ENCODE results near the genes EXOSC5, CEACAM7, CEACAM5, DMRTC2 and CD79A.

- PRO-cap, 4 experiments = no peak in any of the 4 experiments
- RAMPAGE, long total RNA, 4 experiments = no peak in any of the 4 experiments
These were observed 13.7 kb downstream of the CYP2F1 start for GRCh38 chr19:41128070-41128238.

- PRO-cap, 4 experiments = no peak in any of the 4 experiments
- RAMPAGE, long total RNA, 4 experiments = no peak in any of the 4 experiments
These were observed 9.4 kb downstream of the HNRNPUL1 start for GRCh38 chr19:41273393-41274160.

DNA sequence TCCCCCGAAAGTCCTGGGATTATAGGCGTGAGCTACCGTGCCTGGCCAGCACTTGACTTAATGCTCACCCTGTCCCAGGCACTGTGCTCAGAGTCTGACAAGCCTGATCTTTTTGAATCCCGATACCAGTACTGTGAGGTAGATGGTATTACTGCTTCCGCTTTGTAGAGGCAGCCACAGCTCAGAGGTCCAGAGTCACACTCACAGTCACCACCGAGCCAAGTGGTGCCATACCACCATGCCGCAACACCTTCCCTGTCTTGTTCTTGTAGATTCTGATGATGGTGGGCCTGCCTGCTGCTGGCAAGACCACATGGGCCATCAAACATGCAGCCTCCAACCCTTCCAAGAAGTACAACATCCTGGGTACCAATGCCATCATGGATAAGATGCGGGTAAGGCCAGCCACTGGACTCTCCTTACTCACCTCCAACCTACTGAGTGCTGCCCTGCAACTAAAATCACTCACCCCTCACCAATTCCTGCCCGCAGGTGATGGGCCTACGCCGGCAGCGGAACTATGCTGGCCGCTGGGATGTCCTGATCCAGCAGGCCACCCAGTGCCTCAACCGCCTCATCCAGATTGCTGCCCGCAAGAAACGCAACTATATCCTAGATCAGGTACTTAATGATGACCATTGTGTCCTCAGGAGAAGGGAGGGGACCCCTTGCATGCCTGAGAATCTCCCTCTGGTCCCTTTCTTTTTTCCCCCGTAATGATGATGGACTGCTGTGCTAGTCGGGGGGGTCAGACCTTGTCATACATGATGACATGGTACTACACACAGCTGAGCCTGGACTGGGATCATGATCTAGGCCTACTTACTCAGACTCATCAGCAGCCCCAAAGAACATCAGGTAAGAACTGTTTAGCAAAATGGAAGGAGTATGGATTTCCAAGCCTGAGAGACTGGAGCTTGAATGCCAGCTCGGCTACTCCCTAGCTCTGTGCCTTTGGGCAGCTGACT lies 15.6 kb upstream of the CCDC97 start:
- PRO-cap, 4 experiments = peak in 1 of 4 experiments; most common minus-strand start position 354 of the sequence (in 1)
- RAMPAGE, long total RNA, 4 experiments = no peak in any of the 4 experiments

DNA sequence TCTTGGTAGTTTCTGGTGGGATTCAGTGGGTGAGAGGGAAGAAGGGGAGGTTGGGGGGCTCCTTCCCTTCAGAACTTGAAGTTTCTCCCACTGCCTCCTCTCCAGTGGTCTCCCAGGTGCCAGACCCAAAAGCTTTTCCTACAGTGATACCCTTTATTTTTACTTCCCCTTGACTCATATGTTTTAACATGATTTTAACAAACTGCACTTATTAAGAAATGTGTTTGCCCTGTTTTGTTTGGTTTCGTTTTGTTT lies 2.7 kb upstream of the CCDC97 start:
- PRO-cap, 4 experiments = no peak in any of the 4 experiments
- RAMPAGE, long total RNA, 4 experiments = no peak in any of the 4 experiments

- PRO-cap, 4 experiments = no peak in any of the 4 experiments
- RAMPAGE, long total RNA, 4 experiments = no peak in any of the 4 experiments
These were observed 9.6 kb downstream of the CCDC97 start for GRCh38 chr19:41319177-41320276.

DNA sequence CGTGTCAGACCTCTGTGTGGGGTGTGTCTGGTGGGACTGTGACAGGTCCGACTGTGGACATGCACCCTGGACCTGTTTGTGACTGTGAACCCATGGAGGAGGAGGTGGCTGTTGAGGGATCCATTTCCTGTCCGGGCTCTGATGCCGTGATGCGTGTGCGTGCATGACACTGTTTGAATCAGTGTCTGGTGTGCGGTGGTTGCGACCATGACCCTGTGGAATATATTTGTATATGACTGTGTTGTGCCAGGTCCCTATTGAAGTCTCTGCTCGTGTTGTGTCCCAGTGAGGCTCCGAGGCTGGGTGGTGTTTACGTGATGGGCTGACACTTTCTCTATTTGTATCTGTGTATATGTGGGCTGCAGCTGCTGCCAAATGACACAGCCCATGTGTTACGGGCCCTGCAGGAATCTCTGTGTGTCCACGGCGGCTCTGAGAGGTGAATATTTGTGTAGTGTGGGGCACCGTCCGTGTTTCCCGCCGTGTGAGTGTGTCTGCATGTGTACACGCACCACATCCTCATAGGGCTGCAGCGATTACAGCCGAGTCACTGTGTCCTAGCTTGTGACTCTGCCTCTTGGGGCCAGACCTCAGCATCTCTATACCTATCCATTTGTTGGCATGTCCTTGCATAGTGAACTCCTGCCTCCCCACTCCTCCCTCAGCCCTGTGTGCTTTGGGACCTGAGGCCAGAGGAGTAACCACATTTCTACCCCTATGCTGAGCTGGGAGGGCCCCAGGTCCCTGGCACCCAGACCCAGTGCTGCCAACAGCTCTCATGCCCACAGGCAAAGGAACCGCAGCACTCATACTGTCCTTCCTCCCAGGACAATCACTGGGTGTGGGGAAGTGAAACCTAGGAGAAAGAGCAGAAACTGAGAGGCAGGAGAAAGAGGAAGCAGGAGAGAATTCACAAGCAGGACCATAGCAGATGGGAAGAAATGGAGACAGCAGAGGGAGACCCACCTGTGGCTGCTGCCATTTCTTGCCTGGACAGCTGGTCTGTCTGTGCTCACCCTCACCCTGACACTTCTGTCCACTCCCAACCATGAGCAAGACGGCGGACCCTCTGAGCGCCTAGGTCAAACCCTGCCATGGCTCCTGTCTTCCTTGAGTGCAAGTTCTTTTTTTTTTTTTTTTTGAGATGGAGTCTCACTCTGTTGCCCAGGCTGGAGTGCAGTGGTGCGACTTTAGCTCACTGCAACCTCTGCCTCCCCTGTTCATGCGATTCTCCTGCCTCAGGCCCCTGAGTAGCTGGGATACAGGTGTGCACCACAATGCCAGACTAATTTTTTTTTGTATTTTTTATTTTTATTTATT lies 18.7 kb downstream of the CCDC97 start:
- PRO-cap, 4 experiments = peak in 2 of 4 experiments; most common plus-strand start position 172 of the sequence (in 1)
- RAMPAGE, long total RNA, 4 experiments = no peak in any of the 4 experiments

DNA sequence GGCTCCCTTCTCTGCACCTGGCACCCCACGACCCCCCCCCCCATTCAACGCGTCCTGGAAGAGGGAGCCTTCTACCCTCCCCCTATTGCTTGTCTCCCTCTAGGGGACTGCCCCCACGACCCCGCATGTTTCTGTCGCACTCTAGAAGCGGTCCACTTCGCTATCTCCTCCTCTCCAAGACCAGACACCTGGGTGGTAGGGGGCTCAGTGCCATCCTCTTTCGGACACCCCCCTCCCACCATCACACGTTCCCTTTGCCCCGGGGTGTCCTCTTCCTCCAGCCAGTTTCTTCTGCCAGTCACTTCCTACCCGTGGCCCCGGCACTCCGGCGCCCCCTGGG lies 1.4 kb downstream of the TGFB1 start:
- PRO-cap, 4 experiments = peak in 1 of 4 experiments; most common plus-strand start position 301 of the sequence (in 1); most common minus-strand start position 293 of the sequence (in 1)
- RAMPAGE, long total RNA, 4 experiments = no peak in any of the 4 experiments

GRCh38 chr19:41357225-41357863 lies 3.6 kb upstream of the TGFB1 start:
- PRO-cap, 4 experiments = no peak in any of the 4 experiments
- RAMPAGE, long total RNA, 4 experiments = no peak in any of the 4 experiments

GRCh38 chr19:41397022-41398068 lies at the start of gene EXOSC5:
TSS of gene EXOSC5 (minus strand) at chr19:41397359.
- PRO-cap, 4 experiments = peak in 4 of 4 experiments; most common plus-strand start chr19:41397839 (in 3); most common minus-strand start chr19:41397336 (in 2)
- RAMPAGE, long total RNA, 4 experiments = start-site peak on the plus strand in 3 of 4 experiments, at chr19:41397791-41397827 at its widest, 41 to 372 reads per replicate; start-site peak on the minus strand in 3 of 4 experiments, at chr19:41397334-41397359 at its widest, 21 to 54 reads per replicate

GRCh38 chr19:41426905-41427256 lies 293 bp downstream of the B3GNT8 start:
- PRO-cap, 4 experiments = no peak in any of the 4 experiments
- RAMPAGE, long total RNA, 4 experiments = no peak in any of the 4 experiments

DNA sequence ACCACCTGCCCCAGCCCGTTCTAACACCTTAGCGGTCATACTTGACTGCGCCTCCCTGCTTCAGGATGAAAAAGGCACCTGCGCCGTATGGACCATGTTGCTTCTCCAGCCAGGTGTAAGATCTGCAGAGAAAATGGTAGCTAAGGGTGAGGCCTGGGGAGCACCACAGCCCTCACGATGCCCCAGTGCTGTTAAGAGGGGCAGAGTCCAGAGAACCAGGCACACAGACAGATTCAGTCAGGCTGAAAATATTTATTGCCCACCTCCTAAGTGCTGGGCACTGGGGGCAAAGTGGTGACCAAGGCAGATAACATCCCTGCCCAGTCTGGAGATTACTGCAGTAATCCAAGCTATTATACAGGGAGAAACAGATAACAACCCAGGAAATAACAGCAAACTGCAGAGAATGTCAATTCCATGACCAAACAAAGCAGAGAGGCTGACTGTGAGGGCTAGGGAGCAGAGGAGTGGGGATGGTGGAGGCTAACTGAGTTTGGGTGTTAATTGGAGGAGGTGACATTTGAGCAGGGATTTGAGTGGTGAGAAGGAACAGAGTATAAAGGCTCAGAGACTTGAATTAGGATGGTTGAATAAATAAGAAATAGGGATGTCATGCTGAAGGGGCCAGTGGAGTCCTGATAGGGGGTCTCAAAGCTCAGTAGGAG lies 3.2 kb downstream of the DMAC2 start:
- PRO-cap, 4 experiments = no peak in any of the 4 experiments
- RAMPAGE, long total RNA, 4 experiments = no peak in any of the 4 experiments

- PRO-cap, 4 experiments = peak in 1 of 4 experiments; most common minus-strand start chr19:41480335 (in 1)
- RAMPAGE, long total RNA, 4 experiments = no peak in any of the 4 experiments
These were observed 37.4 kb downstream of the ERICH4 start for GRCh38 chr19:41480203-41480831.

GRCh38 chr19:41500495-41501088 lies 57.6 kb downstream of the ERICH4 start:
- PRO-cap, 4 experiments = peak in 4 of 4 experiments; most common plus-strand start chr19:41500736 (in 3); most common minus-strand start chr19:41500644 (in 4)
- RAMPAGE, long total RNA, 4 experiments = start-site peak on the minus strand in 4 of 4 experiments, at chr19:41500614-41500686 at its widest, 28 to 219 reads per replicate

DNA sequence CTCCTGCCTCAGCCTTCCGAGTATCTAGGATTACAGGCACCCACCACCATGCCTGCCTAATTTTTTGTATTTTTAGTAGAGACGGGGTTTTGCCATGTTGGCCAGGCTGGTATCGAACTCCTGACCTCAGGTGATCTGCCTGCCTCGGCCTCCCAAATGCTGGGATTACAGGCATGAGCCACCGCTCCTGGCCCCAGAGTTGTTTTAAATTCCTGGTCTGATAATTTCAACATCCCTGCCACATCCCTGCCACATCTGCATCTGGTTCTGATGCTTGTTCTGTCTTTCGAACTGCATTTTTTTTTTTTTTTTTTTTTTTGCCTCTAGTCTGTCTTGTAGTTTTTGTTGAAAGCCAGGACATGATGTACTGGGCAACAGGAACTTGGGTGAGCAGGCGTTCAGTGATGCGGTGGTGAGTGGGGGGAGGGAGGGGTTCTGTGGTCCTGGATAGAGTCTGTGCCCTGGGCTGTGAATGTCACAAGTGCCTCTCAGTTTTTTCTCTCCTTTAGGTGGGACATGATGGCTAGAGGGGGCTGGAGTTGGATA lies 3.7 kb downstream of the CEACAM4 start:
- PRO-cap, 4 experiments = peak in 3 of 4 experiments; most common plus-strand start position 453 of the sequence (in 2); most common minus-strand start position 255 of the sequence (in 1)
- RAMPAGE, long total RNA, 4 experiments = no peak in any of the 4 experiments

DNA sequence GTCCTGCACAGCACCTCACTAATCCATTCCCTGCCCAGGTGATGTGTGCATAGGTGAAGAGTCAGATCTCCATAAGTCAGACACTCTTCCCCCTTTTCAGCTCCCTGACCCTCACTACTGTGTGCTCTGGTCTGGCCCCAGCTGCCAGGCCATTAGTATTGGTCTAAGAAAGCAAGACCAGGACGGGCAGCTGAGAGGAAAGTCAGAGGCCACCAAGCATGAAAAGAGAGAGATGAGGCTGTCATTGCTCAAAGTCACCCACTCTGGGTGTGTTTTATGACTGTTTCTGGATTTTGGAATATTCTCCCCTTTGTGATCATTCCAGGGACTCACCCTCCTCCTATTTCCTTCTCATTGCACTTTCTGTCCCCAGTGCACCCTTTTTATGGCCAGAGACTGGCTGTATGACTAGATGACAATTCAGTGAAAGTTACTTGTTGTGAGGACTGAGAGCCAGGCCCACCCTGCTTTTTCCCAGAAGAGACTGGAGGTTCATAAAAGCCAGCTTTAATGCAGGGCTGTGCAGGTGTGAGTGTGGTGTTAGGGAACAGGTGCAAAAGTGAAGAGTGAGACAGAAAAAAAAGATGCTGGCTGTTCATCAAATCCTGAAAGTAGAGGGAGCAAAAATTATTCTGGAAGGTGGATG lies 17.4 kb downstream of the CEACAM7 start:
- PRO-cap, 4 experiments = no peak in any of the 4 experiments
- RAMPAGE, long total RNA, 4 experiments = no peak in any of the 4 experiments

DNA sequence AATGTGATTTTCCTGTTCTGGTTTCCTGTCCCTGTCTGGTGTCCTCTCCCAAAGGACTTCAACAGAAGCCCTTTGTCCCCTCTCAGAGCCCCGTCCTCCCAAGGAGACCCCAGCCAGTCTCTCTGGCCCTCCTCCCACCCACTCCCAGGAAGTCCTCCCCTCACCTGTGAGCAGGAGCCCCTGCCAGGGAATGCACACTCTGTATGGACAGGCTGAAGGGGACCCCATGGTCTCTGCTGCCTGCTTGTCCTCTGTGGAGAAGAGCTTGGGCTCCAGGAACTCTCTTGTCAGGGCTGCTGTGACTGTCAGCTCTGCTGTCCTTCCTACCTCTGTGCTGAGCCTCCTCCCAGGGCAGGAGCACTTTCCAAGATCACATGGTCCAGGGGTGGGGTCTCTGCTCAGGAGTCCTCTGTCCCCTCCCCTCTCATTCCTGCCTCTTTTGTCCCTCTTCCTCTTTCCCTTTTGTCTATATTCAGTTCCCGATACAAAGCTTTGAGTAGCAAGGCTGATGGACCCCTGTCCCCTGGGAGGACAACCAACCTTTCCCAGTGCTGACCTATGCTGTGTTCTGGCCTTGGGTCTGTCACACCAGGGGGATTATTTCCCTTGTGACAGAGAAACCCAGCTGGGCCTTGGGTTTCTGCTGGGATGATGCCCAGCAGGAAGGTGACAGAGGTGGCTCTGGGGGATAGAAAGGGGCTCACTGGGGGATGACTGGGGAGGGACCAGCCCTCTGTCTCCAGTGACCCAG lies at the start of gene CEACAM7:
CEACAM7 (minus strand) TSS at position 333 of the 751 bp plus-strand sequence.
- PRO-cap, 4 experiments = no peak in any of the 4 experiments
- RAMPAGE, long total RNA, 4 experiments = no peak in any of the 4 experiments

DNA sequence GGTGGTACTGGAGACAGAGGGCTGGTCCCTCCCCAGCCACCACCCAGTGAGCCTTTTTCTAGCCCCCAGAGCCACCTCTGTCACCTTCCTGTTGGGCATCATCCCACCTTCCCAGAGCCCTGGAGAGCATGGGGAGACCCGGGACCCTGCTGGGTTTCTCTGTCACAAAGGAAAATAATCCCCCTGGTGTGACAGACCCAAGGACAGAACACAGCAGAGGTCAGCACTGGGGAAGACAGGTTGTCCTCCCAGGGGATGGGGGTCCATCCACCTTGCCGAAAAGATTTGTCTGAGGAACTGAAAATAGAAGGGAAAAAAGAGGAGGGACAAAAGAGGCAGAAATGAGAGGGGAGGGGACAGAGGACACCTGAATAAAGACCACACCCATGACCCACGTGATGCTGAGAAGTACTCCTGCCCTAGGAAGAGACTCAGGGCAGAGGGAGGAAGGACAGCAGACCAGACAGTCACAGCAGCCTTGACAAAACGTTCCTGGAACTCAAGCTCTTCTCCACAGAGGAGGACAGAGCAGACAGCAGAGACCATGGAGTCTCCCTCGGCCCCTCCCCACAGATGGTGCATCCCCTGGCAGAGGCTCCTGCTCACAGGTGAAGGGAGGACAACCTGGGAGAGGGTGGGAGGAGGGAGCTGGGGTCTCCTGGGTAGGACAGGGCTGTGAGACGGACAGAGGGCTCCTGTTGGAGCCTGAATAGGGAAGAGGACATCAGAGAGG lies at the start of gene CEACAM5:
CEACAM5 (plus strand) TSS at position 439 of the 733 bp plus-strand sequence.
- PRO-cap, 4 experiments = no peak in any of the 4 experiments
- RAMPAGE, long total RNA, 4 experiments = no peak in any of the 4 experiments

DNA sequence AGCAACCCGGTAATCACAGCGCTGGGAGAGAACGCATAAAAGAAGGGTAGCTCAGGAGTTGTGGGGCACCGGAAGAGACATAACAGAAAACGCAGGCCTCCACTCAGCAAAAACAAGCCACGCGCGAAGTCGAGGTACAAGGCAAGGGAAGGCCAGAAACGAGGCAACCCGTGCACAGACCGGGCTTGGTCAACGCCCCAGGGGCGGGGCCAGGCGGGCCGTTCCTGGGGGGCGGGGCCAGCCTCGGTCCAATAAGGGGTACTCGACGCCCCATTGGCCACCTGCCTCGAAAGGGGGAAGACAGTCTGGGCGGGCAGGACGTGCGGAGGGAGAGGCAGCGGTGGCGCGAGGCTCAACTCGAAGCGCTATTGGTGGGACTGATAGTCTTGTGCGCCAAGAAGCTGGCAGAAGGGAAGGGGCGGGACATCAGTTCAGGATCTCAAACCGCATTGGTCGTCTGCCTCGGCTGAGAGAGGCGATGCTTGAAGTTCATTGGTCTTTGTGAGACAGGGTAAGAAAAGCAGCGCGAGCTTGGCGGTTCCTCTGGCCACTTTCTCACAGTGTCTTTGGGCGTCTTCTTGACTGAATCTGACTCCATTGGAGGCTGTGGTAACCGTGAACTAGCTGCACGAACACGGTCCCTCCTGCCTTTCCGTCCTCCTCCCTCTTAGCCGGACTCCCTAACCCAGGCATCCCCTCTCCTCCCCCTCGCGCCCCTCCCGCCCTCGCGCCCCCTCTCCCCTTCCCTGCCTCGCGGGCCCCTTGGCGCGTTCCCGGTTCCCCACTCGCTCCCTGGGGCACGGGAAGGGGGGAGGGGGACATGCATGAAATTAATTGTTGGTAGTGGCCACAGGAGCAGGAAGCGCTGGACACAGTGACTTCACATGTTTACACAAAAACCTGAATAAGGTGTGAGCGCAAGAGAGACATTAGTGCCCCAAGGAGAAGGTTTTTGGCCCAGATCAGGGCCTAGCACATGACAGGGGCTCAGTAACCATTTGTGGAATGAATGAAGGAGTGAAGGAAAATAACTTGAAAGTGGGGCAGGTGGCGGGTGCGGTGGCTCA lies at the start of gene DMRTC2:
DMRTC2 (plus strand) TSS at position 550 of the 1,067 bp plus-strand sequence.
- PRO-cap, 4 experiments = no peak in any of the 4 experiments
- RAMPAGE, long total RNA, 4 experiments = no peak in any of the 4 experiments

GRCh38 chr19:41876747-41877898 lies at the start of gene CD79A:
TSS of gene CD79A (plus strand) at chr19:41877279.
- PRO-cap, 4 experiments = peak in 4 of 4 experiments; most common plus-strand start chr19:41877294 (in 2); most common minus-strand start chr19:41877650 (in 3)
- RAMPAGE, long total RNA, 4 experiments = start-site peak on the plus strand in 4 of 4 experiments, at chr19:41877121-41877299 at its widest, 63 to 1,054 reads per replicate

DNA sequence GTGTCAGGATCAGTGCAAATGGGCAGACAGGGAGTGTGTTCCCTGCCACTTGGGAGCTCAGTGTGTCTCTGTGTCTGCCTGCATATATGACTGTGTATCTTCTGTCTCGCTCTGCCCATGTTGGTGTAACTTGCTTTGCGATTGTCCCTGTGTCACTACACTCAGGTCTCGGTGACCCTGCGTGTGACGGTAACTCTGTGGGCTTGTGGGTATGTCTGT lies 8.1 kb upstream of the ERFL start:
- PRO-cap, 4 experiments = no peak in any of the 4 experiments
- RAMPAGE, long total RNA, 4 experiments = no peak in any of the 4 experiments